Airway epithelial cell (primary cell): Measurements from ENCODE around the genes SNRNP25, MPG, HBA1, METTL26 and METRN.

DNA sequence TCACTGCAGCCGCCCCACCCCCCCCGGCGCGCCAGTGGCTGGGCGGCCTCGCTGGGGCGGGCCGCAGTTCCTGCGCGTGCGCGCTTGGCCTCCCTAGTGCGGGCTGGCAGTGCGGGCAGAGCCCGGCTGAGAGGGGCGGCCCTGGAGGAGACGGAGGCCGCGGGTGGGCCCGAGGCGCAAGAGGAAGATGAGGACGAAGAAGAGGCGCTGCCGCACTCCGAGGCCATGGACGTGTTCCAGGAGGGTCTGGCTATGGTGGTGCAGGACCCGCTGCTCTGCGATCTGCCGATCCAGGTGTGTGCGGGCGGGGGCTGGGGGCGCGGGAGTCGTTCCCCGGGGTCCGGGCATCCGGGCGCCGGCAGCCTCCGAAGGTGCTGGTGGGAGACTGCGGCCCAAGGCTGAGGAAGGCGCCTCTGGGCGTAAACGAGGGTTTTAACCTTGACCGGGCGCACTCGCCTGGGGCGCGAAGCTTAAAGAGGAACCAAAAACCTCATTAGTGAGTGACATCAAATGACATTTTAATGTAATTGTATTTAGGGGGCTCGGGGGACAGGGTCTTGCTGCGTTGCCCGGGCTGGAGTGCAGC is at the start of gene SNRNP25:
Gene SNRNP25 (plus strand): TSS at position 64 of the 586 bp plus-strand sequence.
- RAMPAGE, long total RNA, result start-site peak on the plus strand centred at position 100 of the sequence, 68 bp wide, 409 and 144 reads in 2 replicates

GRCh38 chr16:77225-78349 is at the start of gene MPG:
TSS of gene MPG (plus strand) at chr16:78225.
- RAMPAGE, long total RNA, result start-site peak on the plus strand at chr16:78221-78259, 62 and 149 reads in 2 replicates

GRCh38 chr16:176403-176702 is at the start of gene HBA1:
TSS of gene HBA1 (plus strand) at chr16:176680.
- RAMPAGE, long total RNA, result no peak

- RAMPAGE, long total RNA, result no peak
Measured at GRCh38 chr16:253742-254194, 19.1 kb downstream of the FAM234A start.

- RAMPAGE, long total RNA, result no peak
Measured at GRCh38 chr16:371567-372389, 1.4 kb upstream of the MRPL28 start.

DNA sequence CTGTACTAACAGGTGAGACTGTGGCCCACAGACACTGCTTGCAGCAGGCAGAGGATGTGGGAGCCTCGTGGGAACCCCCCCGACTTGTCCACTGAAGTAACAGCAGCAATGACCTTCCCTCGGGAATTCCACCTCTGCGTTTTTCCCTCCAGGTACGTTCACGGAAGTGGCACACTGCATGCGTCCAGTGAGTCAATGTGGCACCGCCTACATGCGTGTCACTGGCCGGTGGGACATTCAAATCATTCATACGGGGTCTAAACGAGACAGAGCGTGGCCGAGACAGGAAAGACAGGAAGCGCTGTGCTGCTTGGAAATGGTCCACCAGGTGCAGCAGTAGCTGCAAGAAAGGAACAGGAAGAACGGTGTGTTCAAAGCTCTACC is 1.5 kb upstream of the PGAP6 start:
- RAMPAGE, long total RNA, result no peak

GRCh38 chr16:387974-388662 is 6.3 kb upstream of the PGAP6 start:
- RAMPAGE, long total RNA, result no peak

DNA sequence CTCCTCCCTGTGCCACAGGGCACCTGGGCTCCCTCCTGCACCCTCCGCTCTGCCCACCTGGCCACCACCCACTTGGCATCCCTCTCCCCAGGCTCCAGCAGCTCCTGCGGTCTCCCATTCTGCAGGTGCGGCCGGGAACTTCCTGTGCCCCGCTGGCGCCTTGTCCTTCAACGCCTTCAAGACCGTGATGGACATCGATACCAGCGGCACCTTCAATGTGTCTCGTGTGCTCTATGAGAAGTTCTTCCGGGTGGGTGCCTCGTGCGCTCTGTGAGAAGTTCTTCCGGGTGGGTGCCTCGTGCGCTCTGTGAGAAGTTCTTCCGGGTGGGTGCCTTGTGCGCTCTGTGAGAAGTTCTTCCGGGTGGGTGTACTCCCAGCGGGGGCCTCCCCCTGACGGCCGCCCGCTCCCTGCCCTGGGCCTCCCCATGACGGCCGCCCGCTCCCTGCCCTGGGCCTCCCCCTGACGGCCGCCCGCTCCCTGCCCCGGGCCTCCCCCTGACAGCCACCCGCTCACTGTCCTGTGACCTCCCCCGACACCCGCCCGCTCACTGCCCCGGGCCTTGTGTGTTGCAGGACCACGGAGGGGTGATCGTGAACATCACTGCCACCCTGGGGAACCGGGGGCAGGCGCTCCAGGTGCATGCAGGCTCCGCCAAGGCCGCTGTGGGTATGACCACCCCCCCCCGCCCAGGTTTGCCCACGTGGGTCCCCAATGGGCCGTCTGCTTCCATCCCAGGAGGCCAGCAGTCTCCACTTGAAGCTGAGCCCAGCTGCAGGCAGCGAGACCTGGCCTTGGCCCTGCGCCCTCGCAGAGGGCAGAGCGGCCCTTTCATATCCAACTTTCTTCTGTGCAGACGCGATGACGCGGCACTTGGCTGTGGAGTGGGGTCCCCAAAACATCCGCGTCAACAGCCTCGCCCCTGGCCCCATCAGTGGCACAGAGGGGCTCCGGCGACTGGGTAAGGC is 8.7 kb downstream of the DECR2 start:
- RAMPAGE, long total RNA, result no peak

- RAMPAGE, long total RNA, result no peak
Measured at GRCh38 chr16:450764-451250, 25.4 kb downstream of the RAB11FIP3 start.

DNA sequence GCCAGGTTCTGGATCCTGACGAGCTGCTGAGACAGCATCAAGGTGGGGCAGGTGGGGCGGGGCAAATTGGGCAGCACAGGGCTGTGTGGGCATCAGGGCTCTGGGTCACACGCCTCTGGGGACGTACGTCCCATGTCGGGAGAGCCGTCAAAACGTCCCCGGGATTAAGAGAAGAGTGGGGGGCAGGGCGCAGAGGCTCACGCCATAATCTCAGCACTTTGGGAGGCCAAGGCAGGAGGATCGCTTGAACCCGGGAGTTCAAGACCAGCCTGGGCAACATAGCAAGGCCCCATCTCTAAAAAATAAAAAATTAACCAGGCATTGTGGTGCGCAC is 4.9 kb upstream of the CAPN15 start:
- RAMPAGE, long total RNA, result no peak

DNA sequence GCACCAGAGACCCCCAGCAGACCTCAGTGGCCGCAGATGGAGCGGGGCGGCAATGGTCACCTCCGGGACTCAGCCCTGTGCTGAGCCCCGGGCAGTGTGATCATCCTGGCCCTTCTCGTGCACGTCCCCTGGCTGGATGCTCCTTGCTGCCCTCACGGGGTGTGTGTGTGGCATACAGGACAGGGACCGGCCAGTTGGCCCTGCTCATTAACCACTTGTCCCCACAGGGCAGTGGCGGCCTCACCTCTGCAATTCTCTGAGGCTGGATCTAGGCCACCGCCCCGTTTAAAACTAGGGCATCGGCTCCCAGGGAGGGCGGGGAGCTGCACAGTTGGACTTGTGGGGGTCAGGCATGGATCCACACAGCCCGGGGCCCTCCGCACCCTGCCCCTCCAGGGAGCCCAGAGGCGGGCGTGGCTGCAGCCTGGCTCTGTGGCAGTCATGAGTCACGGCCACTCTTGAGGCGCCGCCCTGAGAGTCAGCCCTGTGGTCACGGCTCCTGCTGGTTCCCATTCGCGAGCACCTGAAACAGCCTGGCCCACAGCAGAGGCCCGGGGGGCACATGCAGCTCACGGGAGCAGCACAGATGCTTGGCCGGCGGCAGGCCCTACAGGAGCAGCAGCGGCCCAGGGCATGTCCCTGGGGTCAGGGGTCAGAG is 7.9 kb downstream of the CAPN15 start:
- RAMPAGE, long total RNA, result no peak

DNA sequence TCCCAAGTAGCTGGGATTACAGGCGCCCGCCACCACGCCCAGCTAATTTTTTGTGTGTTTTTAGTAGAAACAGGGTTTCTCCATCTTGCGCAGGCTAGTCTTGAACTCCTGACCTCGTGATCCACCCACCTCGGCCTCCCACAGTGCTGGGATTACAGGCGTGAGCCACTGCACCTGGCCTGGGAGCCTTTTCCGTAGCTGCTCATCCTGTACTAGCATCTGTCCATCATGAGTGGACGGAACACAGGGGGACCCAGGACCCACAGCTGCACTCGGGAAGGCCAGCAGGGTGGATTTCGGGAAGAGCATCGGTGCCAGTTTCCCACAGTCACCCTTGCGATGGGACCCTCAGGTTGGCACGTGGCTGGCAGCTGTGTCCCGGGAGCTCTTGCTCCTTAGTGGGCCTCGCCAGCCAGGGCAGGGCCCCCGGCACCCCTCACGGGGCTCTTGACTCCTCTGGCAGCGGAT is 9.1 kb downstream of the CAPN15 start:
- RAMPAGE, long total RNA, result no peak

GRCh38 chr16:634758-635488 is 1.2 kb downstream of the METTL26 start:
- RAMPAGE, long total RNA, result no peak

DNA sequence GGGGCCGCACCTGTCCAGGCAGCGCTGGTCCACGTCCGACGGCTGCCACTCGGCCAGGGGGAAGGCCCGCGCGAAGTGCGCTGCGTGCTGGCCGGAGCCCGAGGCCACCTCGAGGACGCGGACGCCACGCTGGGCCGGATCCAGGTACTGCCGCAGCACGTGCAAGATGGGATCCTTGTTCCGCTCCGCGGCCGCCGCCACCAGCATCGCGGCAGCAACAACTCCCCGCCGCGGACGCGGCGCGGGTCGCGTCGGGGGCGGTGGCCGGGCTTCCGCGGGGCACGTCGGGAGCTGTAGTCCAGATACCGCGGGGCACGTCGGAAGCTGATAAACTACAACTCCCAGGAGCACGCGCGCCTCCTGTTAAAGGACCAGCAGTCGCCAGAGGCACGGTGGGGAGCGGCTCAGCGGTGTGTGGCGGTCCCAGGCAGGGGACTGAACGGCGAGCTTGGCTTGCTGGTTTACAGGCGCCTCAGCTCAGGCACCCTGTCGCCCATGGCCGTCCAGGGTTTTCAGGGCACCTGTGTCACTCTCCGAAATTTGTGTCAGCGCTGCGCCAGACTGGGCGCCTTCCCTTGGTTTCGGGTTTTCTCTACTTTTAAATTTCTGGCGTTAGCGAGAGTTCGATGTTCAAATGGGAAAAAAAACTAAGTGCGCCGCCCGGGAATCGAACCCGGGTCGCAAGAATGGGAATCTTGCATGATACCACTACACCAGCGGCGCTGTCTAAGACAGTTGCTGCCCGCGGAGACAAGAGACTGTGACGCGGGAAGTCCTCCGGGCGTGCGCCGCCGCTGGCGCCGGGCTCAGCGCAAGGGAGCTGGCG is at the start of gene METTL26:
Gene METTL26 (minus strand): TSS at position 222 of the 826 bp plus-strand sequence.
- RAMPAGE, long total RNA, result no peak

DNA sequence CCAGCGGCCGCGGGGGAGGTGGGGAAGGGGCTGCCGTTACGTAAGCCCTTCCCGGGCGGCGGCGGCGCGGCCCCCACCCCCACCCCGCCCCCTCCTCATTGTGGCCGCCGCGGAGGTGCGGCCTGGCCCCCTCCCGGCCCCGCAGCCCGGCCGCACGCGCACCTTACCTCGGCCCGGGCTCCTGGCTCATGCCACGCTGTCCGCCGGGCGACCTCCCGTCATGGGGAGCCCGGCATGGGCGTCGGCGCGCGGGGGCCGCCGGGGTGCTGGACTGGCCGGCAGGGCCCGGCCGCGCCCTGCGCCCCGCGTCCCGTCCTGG is 297 bp downstream of the FBXL16 start:
- RAMPAGE, long total RNA, result no peak

DNA sequence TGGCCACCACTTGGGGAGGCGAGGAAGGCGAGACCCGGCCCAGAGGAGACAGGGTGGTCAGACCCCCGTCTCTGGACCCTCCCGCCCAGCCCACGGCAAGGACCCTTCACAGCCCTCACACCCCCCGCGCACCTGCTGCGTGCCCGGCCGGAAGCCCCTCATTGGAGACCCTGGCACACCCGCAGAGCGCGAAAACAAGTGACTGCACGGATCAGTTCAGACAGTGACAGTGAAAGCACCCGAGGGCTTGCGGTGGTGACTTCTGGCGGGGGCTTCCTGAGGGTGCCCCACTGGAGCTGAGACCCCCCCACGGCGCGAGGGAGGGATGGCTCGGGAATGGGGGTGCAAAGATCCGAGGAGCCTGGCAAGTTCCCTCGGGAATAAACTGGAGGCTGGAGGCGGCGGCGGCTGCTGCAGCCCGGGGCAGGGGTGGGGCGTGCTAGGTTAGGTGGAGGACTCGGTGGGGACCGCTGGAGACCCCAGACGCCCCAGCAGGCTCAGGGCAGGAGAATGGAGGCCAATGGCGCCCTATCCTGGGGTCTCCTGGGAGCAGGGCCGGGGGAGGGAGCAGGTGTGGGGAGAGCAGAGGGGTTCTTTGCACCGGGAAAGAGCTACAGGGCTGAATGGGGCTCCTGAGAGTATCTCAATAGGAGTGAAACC is 740 bp upstream of the FBXL16 start:
- RAMPAGE, long total RNA, result no peak

- RAMPAGE, long total RNA, result no peak
Measured at GRCh38 chr16:714465-715292, at the start of gene METRN. TSS of gene METRN (plus strand) at chr16:715118.

GRCh38 chr16:718842-719413 is 2.0 kb upstream of the ANTKMT start:
- RAMPAGE, long total RNA, result no peak

- RAMPAGE, long total RNA, result no peak
Measured at GRCh38 chr16:728111-728644, 1.3 kb downstream of the HAGHL start.

DNA sequence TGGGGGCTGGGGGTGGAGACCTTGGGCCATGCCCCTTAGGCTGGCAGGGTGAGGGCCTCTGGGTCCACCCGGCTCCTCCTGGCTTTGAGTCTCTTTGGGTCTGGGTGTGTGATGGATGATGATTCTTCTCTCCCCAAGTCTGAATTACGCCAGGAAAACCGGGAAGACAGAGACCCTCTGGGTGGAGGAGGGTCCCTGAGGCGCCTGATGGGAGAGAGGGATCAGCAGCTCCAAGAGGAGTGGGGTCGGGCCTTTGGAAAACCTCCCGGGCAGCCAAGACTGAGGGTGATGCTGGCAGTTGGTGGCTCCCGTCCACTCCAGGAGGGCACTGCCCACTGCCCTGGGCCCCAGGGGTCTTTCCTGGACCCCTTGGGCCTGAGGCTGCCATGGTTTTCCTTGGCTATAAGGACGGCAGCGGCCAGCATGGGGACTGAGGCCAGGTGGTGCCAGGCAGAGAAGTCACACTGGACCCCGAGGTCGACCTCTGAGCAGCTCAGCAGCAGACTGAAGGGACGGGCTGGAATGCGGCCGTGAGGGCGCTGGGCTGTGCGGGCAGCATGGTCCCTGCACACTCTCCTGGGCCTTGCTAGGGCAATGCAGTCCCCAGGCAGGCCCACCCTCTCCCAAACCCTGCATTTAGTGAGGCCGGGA is 55.4 kb upstream of the GNG13 start:
- RAMPAGE, long total RNA, result no peak